ENCODE results near the genes OR4N5, PNP, RNASE4 and NDRG2.

DNA sequence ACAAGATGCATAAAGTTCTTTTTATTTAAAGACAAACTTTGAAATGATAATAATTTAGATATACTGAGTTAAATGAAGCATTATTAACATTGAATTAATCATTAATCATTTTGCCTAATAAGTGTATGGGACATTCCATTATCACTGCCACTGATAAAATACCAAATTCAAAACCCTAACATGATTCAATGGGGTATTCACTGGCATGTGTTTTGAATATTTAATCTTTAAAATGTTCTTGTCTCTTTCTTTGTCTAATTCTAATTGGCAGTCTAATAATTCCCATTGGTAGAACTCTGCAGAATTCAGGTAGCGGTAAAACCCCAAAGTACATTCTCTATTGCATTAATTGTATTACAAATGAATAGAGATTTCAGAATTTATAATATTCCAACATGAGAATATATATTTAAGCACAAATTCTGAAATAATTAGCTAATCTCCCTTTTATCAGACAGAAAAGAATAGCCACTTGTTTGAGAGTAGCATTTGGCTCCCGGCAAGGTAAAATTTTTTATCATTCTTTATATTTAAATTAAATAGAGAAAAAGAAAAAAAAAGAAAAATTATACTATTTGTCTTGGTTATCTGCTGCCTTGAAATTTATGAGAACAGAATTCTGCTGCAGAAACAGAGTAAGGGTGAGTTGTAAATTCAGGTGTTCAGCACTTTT is at the start of gene OR4N5:
Gene OR4N5, plus strand, starts transcription at position 434 of the 673 bp plus-strand sequence.
- PRO-cap, 2 experiments: no peak in any of the 2 experiments
- RAMPAGE, long total RNA, 5 experiments: no peak in any of the 5 experiments

DNA sequence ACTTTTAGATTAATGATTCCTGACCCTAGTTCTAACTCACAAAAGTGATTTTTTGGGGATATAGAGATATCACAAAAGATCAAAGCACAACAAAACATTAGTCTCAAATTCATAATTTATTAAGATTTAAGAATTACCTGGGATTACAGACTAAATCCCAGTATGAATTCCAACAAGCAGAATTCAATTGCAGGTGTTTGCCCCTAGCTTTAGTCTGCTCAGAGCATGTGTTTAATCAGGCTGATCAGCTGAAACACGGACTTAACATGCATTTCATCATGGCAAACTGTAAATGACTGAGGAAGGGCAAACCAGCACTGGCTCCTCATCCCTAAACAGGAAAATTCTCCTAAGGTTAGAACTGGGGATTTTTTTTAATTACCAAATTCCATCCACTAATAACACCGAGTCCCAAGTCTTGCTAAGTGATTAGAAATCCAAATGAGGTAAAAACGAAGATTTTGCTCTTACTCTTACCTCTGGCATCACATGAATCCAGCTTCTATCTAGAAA is 6.8 kb downstream of the CCNB1IP1 start:
- PRO-cap, 2 experiments: no peak in any of the 2 experiments
- RAMPAGE, long total RNA, 5 experiments: no peak in any of the 5 experiments

GRCh38 chr14:20332269-20332703 is 793 bp downstream of the CCNB1IP1 start:
- PRO-cap, 2 experiments: peak in 1 of 2 experiments; most common minus-strand start chr14:20332581 (in 1)
- RAMPAGE, long total RNA, 5 experiments: no peak in any of the 5 experiments

DNA sequence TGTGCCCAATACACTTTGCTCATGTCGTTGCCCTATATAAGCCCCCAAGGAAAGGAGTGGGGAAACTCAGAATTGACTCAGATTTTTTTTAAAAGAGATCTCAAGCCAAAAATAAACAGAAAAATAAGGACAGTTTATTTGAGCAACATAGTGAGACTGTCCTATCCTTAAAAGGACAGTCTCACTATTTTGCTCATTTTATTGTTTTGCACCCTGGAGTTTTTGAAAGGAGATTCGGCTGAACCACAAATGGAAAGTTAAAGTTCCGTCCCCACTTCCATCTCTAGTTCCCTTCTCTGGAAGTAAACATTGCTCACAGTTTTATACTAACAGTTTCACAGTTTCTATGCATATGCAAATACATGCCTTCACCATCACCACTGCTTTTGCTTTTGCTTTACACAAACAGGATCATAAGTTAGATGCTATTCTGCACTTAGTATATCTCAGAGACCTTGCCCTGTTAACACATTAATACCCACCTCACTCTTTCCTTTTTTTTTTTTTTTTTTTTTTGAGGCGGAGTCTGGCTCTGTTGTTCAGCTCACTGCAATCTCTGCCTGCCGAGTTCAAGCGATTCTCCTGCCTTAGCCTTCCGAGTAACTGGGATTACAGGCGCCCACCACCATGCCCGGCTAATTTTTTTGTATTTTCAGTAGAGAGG is 982 bp downstream of the TEP1 start:
- PRO-cap, 2 experiments: no peak in any of the 2 experiments
- RAMPAGE, long total RNA, 5 experiments: no peak in any of the 5 experiments

GRCh38 chr14:20452765-20453246 is 1.8 kb downstream of the OSGEP start:
- PRO-cap, 2 experiments: no peak in any of the 2 experiments
- RAMPAGE, long total RNA, 5 experiments: no peak in any of the 5 experiments

DNA sequence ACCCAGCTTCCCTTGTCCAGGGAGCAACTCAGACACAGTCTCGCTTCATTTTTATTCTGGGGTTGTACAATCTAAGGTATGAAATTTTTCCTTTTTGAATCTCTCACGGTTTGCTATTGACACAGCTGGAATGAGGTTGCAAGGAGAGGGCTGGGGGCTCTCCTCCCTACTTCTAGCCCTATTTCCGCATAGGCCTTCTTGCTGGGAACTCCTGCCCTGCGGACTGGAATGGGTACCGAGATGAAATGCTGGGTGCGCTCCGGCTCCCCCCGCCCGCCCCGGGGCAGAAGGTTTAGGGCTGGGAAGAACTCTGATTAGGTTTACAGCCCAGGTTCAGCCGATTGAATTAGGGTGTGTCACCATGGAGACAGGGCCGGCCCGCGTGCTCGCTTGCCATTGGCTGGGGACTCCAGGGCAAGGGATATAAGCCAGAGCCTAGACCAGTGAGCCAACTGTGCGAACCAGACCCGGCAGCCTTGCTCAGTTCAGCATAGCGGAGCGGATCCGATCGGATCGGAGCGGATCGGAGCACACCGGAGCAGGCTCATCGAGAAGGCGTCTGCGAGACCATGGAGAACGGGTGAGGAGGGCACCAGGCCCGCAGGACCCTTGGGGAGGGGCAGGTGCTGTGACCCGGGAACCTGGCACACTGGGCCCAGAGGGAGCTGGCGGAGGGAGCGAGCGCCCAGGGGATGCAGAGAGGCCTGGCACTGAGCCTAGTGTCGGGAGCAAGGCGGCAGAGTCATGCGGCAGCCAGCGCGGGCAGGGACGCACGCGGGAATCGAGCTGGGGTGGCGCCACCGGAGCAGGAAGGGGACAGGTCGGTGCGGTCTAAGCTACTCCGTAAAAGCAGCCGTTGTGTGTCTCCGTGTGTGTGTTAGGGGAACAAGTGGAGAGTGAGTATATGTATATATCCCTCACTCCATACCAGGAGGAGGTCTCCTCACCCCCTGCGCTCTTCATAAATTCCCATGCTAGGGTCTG is at the start of gene PNP:
Gene PNP, plus strand, starts transcription at position 451 of the 984 bp plus-strand sequence.
- PRO-cap, 2 experiments: peak in 2 of 2 experiments; most common plus-strand start position 451 of the sequence (in 2)
- RAMPAGE, long total RNA, 5 experiments: start-site peak on the plus strand in 1 of 5 experiments, centred at position 453 of the sequence, 40 reads per replicate

- PRO-cap, 2 experiments: peak in 2 of 2 experiments; most common minus-strand start chr14:20602706 (in 2)
- RAMPAGE, long total RNA, 5 experiments: no peak in any of the 5 experiments
These were observed 11.3 kb upstream of the RNASE12 start for GRCh38 chr14:20602560-20602844.

GRCh38 chr14:20683034-20683890 is 1.1 kb upstream of the RNASE4 start:
- PRO-cap, 2 experiments: peak in 2 of 2 experiments; most common plus-strand start chr14:20683255 (in 1); most common minus-strand start chr14:20683709 (in 2)
- RAMPAGE, long total RNA, 5 experiments: no peak in any of the 5 experiments

DNA sequence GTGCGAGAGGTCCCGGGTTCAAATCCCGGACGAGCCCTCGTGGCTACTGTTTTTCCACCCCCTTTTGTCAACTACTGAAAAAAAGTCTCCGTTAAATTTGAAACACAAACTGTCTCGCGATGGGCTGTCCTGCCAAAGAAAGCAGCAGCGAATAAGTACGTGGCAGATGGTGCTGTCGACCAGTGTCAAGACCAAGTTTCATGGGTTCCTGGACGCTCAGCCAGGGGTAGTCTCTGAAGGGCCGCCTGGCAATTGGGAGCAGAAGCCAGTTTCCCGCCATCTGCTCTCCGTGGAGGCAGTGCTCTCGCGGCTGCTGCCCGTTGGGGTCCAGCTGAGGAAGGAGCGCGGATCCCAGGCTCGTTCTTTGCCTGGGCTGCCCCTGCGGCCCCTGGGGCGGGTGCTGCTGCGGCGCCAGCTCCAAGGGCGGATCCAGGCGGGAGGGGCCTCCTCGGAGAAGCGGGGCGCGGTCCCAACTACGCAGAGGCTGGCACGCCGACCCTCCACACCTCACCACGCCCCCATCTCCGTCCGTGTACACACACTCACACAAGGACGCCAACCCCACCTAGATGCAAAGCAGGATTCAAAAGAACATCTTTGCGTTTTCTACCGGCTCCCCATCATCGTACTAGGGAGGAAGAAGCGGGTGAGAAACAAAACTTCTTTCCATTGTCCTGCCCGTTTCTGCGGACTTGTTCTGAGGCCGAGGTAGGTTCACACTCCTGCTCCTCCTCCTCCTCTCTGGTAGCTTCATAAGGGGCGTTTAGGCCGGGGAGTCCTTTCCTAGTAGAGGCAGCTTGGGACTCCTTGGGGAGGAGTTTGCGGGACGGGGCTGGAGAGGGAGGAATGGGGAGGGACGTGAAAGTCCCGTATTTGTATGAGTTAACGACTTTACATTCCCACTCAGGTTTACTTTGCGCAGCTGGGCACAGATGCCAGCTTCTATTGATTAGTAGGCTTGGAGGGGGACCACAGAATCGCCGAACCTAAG is at the start of gene RNASE4:
Gene RNASE4, plus strand, starts transcription at position 510 of the 991 bp plus-strand sequence.
- PRO-cap, 2 experiments: peak in 2 of 2 experiments; most common plus-strand start position 533 of the sequence (in 1); most common minus-strand start position 390 of the sequence (in 2)
- RAMPAGE, long total RNA, 5 experiments: start-site peak on the plus strand in 5 of 5 experiments, centred at positions 154 to 539 of the sequence, 11 to 4,511 reads per replicate; start-site peak on the minus strand in 1 of 5 experiments, centred at position 401 of the sequence, 11 reads per replicate

- PRO-cap, 2 experiments: peak in 1 of 2 experiments; most common minus-strand start chr14:20686130 (in 1)
- RAMPAGE, long total RNA, 5 experiments: no peak in any of the 5 experiments
These were observed 1.6 kb downstream of the RNASE4 start for GRCh38 chr14:20685900-20686450.

GRCh38 chr14:20706586-20707442 is 18.2 kb downstream of the ANG start:
- PRO-cap, 2 experiments: no peak in any of the 2 experiments
- RAMPAGE, long total RNA, 5 experiments: no peak in any of the 5 experiments

GRCh38 chr14:20800857-20801349 is 1.7 kb downstream of the RNASE1 start:
- PRO-cap, 2 experiments: no peak in any of the 2 experiments
- RAMPAGE, long total RNA, 5 experiments: no peak in any of the 5 experiments

DNA sequence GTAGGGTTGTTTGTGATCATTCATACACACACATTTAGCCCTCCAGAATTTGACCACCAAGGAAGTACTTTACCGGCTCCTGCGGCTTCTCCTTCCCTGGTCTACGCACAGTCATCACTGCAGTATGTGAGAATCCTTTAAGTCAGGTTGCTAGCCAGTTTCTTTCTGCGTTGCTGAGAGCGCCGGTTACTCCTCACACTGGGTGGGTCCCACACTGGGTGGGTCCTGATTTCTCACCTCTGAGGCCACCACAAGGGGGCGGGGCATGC is 25.2 kb upstream of the RNASE1 start:
- PRO-cap, 2 experiments: no peak in any of the 2 experiments
- RAMPAGE, long total RNA, 5 experiments: no peak in any of the 5 experiments

DNA sequence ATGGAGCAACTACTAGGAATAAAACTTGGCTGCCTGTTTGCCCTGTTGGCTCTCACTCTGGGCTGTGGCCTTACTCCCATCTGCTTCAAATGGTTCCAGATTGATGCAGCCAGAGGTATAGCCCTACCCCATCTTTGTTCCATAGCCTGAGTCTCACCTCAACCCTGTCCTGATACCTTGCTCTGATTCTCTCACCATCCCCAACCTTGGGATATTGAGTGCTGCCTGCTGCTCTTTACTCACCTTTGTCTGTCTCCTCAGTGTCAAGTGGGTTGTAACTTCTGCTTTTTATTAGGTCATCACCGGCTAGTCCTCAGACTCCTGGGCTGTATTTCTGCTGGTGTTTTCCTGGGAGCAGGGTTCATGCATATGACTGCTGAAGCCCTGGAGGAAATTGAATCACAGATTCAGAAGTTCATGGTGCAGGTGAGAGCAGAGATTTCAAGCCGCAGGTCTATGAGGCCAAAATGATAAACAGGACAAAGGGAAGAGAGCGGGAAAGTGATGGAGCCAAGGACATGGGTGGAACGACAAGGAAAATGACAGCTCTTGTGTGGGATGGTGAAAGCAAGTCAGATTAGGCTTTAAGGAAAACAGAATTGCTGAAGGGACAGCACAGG is 464 bp downstream of the SLC39A2 start:
- PRO-cap, 2 experiments: no peak in any of the 2 experiments
- RAMPAGE, long total RNA, 5 experiments: no peak in any of the 5 experiments

- PRO-cap, 2 experiments: no peak in any of the 2 experiments
- RAMPAGE, long total RNA, 5 experiments: no peak in any of the 5 experiments
These were observed 3.8 kb downstream of the NDRG2 start for GRCh38 chr14:21020802-21021656.

DNA sequence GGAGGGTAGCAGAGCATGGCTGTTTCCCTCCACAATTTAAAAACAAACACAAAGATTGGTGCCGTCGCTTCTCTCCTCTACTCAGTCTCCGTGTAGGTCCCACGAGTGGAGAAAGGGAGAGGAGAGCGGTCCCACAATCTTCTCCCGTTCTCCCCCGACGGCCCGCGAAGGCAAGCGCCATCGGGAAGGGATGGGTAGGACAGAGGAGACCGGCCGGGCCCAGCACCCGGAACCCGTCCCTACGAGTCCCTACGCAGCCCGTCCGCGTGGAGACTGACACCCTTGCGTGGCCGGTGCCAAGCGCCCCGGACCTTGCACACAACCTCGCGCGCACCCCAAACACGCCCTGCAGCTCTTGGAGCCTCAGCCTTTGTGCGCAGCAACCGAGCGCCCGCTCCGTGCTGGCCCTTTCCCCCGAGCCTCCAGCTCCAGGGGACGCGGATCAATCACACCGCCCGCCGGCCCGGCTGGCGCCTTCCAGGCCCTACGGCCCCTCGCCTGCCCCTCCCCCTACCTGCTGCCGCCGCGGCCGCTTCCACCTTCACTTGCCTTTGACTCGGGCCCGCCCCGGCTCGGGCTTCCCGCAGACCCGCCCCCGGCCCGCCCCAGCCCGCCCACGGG is at the start of gene NDRG2:
Gene NDRG2, minus strand, starts transcription at position 547 of the 621 bp plus-strand sequence.
- PRO-cap, 2 experiments: peak in 2 of 2 experiments; most common minus-strand start position 547 of the sequence (in 2)
- RAMPAGE, long total RNA, 5 experiments: start-site peak on the minus strand in 5 of 5 experiments, centred at positions 519 to 554 of the sequence, 471 to 7,424 reads per replicate

- PRO-cap, 2 experiments: no peak in any of the 2 experiments
- RAMPAGE, long total RNA, 5 experiments: no peak in any of the 5 experiments
These were observed 696 bp upstream of the RNASE7 start for GRCh38 chr14:21041363-21041969.

- PRO-cap, 2 experiments: no peak in any of the 2 experiments
- RAMPAGE, long total RNA, 5 experiments: no peak in any of the 5 experiments
These were observed 2.0 kb upstream of the RNASE8 start for GRCh38 chr14:21055525-21056206.

DNA sequence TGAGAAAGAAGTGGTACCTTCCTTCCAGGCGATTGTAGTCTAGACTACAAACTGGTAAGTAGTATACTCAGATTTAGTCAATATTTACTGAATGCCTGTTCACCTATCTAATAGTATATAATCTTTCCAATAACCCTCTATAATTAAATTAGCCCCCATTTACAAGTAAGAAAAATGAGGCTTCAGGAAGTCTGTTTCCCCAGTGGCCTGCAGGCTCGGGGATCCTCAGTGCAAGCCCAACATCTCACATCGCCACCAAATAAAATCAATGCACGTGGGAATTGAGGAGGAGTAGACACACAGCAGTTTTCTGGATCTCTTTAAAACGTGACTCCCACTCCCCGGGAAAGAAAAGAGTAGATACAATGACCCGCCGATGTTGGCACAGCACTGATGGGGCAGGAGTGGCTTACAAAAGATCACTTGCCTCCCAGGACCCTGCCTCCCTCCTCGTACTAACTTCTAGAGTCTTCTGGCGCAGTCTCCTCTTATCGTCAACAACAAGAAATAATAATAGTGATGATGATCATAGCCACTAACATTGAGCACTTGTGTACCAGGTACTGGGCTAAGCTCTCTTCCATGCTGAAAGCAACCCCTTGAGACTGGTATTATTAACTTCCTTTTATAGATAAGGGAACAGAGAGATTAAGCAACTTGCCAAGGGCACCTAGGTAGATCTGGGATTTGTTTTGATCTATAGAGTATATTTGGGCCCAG is 850 bp upstream of the ZNF219 start:
- PRO-cap, 2 experiments: peak in 1 of 2 experiments; most common minus-strand start position 392 of the sequence (in 1)
- RAMPAGE, long total RNA, 5 experiments: no peak in any of the 5 experiments

DNA sequence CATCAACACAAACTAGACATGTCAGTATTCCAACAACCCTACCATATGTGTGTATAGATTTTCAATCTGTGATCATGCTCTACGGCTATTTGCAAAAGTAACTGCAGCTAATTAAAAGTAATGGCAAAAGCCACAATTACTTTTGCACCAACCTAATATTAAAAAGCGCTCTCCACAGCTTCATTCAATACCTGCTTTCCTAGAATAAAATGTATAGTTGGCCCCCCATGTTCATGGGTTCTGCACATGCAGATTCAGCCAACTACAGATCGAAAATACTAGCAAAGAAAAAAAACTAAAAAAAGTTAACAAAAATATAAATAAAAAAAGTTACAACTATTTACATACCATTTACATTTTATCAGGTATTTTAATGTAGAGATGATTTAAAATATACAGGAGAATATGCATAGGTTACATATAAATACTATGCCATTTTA is 53.0 kb upstream of the OR5AU1 start:
- PRO-cap, 2 experiments: peak in 1 of 2 experiments; most common minus-strand start position 184 of the sequence (in 1)
- RAMPAGE, long total RNA, 5 experiments: no peak in any of the 5 experiments

All from thyroid gland (tissue), 7 donors.